Esophagus muscularis mucosa (tissue), 4 donors: ENCODE measurements around a stretch of chr7.

- PRO-cap, result no peak
- RAMPAGE, long total RNA, 4 experiments, result no peak in any of the 4 experiments
These were observed 165.6 kb downstream of the C7orf25 start for GRCh38 chr7:42746264-42746654.

- PRO-cap, result no peak
- RAMPAGE, long total RNA, 4 experiments, result no peak in any of the 4 experiments
These were observed 40.8 kb upstream of the HECW1 start for GRCh38 chr7:43071608-43072163.

- PRO-cap, result no peak
- RAMPAGE, long total RNA, 4 experiments, result start-site peak on the minus strand in 1 of 4 experiments, at chr7:43694640-43694881 at its widest, 5 reads per replicate
These were observed 35.2 kb downstream of the COA1 start for GRCh38 chr7:43693899-43694792.

DNA sequence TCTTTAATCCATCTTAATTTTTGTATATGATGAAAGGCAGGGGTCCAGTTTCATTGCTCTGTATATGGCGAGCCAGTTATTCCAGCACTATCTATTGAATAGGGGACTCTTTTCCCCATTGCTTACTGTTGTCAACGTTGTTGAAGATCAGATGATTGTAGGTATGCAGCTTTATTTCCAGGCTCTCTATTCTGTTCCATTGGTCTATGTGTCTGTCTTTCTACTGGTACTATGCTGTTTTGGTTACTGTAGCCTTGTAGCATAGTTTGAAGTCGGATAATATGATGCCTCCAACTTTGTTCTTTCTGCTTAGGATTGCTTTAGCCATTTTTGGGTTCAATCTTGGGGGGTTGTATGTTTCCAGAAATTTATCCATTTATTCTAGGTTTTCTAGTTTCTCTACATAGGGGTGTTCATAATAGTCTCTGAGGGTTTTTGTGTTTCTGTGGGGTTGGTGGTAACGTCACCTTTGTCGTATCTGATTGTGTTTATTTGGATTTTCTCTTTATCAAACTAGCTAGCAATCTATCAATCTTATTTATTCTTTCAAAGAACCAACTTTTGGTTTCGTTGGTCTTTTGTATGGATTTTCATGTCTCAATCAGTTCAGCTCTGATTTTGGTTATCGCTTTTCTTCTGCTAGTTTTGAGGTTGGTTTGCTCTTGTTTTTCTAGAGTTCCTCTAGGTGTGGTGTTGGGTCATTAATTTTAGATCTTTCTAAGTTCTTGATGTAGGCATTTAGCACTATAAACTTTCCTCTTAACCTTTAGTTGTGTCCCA, 26.9 kb downstream of the COA1 start:
- PRO-cap, result no peak
- RAMPAGE, long total RNA, 4 experiments, result no peak in any of the 4 experiments

GRCh38 chr7:43900924-43901395, 5.4 kb downstream of the URGCP start:
- PRO-cap, result no peak
- RAMPAGE, long total RNA, 4 experiments, result no peak in any of the 4 experiments

- PRO-cap, result no peak
- RAMPAGE, long total RNA, 4 experiments, result no peak in any of the 4 experiments
These were observed 7.5 kb upstream of the SPDYE1 start for GRCh38 chr7:43990093-43990757.

DNA sequence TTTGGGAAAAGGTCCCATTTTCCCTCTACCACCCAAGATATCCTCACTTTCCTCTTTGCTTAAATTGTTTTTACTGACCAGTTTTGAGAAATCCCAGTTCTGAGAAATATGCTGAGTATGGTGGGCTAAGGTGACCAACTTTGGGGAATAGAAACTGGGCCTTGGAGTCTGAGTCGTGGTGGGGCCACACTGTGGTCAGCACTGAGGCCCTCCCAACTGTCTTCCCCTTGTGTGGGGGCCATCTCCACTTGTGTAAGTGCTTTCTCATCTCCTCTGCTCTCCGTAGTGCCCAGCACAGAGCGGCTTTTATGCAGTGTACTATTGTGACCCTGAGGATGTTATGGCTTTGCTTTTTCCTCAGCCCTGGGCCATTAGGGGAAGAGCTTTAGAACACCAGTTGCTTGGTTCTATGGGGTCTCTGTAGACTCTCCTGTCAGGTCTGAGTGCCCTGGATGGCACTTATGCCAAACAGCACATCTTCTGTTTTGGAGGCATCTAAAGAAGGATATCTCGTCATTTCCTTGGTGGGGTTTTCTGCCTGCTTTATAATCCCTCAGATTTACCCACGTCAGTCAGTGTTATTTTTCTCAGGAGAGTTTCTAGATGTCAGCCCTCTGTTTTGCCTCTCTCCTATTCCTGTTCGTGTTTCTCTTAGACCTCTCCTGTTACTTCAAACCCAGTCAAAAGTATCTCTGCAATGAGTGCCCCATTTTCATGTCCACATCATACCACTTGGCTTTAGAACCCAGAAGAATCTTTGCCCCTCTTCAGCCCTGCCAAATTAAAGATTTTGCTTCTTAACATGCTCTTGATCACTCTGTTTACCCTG, 1.2 kb downstream of the DBNL start:
- PRO-cap, result no peak
- RAMPAGE, long total RNA, 4 experiments, result no peak in any of the 4 experiments

DNA sequence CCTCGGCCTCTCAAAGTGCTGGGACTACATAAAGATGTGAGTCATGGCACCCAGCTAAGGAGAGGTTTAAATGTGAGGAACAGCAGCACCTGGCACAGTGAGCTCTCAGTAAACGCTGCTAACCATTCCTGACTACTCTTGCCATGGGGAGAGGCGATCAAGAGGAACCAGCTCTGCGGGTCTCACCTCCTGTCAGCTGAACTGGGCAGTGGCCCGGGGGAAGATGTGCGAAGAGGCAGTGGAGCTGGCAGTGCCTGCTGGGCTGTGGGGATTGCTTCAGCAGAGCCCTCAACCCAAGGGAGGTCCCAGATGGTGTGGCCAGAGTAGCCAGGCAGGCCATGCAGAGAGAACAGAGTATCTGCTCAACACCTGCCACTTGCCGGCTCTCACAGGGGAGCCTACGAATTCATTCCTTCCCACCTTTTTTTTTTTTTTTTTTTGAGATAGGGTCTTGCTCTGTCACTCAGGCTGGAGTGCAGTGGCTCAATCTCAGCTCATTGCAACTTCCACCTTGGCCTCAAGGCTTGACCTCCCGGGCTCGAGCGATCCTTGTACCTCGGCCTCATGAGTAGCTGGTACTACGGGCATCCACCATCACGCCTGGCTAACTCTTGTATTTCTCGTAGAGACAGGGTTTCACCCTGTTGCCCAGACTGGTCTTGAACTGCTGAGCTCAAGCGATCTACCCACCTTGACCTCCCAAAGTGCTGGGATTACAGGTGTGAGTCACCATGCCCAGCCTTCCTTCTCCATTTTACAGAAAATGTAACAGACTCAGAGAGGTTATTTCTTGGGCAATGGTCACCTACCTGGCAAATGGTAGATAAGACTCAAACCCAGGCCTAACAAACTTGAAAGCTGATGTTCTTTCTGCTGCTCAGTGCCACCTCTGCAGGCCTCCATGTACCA, 6.8 kb downstream of the POLM start:
- PRO-cap, result no peak
- RAMPAGE, long total RNA, 4 experiments, result no peak in any of the 4 experiments

GRCh38 chr7:44276013-44276499, 49.3 kb downstream of the CAMK2B start:
- PRO-cap, result no peak
- RAMPAGE, long total RNA, 4 experiments, result no peak in any of the 4 experiments

GRCh38 chr7:44293591-44293908, 31.8 kb downstream of the CAMK2B start:
- PRO-cap, result no peak
- RAMPAGE, long total RNA, 4 experiments, result no peak in any of the 4 experiments

DNA sequence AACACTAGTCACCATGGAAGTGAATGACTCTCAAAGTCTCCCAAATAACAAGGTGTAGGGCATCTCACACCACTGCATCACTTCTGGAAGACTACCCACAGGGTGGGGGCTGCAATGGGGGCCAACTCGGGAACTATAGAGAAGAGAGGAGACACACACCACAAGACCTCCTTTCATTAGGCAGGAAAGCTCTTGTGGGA, 58.6 kb upstream of the CAMK2B start:
- PRO-cap, result no peak
- RAMPAGE, long total RNA, 4 experiments, result no peak in any of the 4 experiments

DNA sequence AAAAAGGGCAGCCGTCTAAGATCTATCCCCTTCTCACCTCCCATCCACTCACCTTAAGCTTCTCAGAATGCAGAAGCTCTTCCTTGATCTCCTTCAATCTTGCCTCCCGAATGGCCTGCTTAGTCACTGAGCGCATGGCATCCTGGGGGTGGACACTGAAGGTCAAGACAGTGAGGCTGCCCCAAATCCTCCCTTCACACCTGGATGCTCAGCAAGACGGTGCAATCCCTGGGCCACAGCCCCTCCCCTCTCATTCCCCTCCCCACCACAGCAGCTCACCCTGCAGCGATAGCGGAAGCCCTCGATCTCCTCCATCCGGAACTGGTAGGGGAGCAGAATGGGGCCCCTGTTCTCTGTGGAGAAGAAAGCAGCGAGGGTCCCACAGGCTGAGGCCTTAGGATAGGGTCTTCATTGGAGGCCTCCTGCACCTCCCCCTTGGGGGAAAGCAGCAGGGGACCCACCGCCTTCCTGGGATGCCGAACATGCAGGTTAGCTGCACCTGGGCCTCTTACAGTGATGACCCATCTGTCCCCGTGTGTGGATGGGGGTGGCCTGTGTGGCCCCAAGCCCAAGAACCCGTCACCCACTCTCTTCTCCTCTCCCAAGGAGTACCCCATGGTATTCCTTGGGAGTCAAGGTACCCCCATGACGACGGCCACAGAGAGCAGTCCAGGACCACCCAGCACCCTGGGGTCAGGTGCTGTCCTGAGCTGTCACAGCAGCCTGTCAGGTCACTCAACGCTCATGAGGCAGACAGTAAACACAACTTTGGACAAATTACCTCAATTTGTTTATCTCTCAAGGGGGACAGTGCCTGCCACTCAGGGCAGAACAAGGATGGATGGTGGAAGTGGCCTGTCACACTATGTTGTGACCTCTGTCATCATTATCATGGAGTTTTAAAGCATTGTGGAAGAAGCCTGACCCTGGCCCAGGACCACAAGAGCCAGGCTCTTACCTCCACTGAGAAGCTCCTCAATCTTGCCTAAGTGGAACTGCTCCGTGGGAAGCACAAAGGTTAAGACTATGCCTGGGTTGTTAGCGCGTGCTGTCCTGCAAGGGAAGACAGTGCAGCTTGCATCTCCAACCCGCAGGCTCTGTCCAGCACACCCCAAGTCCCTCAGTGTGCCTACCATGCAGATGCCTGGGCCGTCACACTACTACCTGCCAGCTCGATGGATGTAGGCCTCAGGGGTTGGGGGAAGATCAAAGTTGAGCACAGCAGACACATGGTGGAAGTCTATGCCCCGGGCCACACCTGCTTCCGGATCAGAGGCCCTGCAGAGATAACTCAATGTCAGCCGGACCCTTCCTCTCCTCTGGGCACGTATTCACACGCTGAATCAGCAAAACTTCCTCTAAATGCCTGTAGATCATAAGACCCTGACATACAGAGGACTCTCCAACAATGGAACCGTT, 4.3 kb downstream of the DDX56 start:
- PRO-cap, result no peak
- RAMPAGE, long total RNA, 4 experiments, result no peak in any of the 4 experiments

- PRO-cap, result no peak
- RAMPAGE, long total RNA, 4 experiments, result no peak in any of the 4 experiments
These were observed 17.9 kb downstream of the OGDH start for GRCh38 chr7:44624178-44624805.

GRCh38 chr7:44693739-44694737, 54.6 kb upstream of the ZMIZ2 start:
- PRO-cap, result no peak
- RAMPAGE, long total RNA, 4 experiments, result no peak in any of the 4 experiments

DNA sequence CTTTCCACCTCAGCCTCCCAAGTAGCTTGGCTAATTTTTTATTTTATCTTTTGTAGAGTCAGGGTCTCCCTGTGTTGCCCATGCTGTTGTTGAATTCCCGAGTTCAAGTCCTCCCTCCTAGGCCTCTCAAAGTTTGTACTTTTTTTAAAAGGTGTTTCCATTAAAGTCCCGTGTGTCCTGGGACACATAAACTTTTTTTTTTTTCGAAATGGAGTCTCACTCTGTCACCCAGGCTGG, 24.3 kb downstream of the PPIA start:
- PRO-cap, result no peak
- RAMPAGE, long total RNA, 4 experiments, result no peak in any of the 4 experiments

GRCh38 chr7:44963991-44964434, 14.8 kb downstream of the MYO1G start:
- PRO-cap, result no peak
- RAMPAGE, long total RNA, 4 experiments, result no peak in any of the 4 experiments

GRCh38 chr7:44984358-44984942, 5.6 kb upstream of the MYO1G start:
- PRO-cap, result no peak
- RAMPAGE, long total RNA, 4 experiments, result no peak in any of the 4 experiments

DNA sequence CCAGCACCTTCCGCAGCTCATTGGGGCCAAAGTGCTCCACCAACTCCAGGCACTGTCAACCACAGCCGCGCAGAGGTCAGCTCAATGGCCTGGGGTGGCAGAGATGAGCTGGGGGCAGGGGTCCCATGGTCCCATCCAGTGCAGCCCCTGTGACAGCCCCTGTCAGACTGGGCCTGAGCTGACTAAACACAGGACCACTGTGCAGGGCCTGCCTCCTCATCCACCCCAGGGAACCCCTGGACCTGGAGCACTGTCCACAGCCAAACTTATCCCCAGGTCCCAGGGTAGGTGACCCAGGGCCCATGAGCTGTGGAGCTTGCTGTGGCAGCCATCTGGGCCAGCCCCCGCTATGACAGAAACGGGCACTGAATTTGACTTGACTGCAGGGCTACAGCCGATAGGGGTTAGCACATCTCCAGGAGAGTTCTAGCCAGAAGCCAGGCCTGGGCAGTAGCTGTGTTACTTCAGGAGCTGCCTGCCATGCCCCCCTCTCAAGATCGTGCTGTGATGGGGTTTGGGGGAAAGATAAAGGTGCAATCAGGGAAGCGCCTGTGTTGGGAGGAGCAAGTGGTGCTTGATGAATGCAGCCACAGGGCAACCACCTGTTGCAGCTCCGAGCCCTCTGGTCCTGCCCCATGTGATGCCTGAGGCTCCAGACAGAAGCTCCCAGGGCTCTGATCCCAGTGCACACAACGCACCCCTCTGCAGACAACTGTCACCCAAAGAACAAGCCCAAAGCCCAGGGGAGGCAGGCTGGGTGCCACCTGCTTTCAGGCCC, 6.7 kb downstream of the TBRG4 start:
- PRO-cap, result no peak
- RAMPAGE, long total RNA, 4 experiments, result no peak in any of the 4 experiments

- PRO-cap, result no peak
- RAMPAGE, long total RNA, 4 experiments, result no peak in any of the 4 experiments
These were observed 109.0 kb downstream of the CCDC201 start for GRCh38 chr7:45763775-45764307.

DNA sequence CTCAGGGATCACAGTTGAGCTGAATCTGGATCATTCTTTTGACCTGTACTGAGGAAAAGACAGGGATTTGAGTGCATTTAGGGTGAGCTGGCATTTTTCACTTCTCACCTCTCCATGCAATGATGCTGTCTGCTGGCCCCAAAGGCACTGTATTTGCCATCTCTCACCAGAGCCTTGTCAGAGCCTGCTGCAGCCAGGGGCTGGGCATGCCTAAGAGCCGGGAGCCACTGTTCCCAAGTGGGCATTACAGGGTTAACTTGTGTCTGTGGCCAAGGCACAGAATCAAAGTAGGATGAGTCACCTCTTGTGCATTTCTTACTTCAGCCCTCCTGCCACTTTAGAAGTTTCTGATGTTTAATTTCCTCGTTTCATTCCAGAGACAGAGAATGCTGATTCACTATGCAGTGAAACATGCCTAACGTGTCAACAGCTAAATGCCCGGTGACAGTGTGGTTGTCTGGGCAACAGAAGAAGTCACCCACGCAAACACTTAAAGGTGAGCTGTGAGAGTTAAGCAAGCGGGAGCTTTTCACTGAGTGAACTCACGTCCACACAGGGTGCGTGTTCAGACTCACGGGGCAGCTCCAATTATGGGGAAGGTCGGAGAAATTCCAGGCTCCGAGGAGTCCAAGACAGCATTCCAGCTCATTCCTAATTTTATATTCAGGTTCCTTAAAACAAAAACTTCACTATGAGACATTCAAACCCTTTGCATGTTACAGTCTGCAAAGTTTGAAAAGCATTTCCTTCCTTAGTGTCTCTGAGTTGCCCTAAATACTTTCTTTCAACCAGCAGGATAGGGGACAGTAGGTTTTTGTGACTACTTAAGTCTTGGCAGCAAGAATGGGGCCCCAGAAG, 57.1 kb upstream of the IGFBP3 start:
- PRO-cap, result no peak
- RAMPAGE, long total RNA, 4 experiments, result no peak in any of the 4 experiments